Panc1 (cell line): ENCODE data around the gene OMG.

DNA sequence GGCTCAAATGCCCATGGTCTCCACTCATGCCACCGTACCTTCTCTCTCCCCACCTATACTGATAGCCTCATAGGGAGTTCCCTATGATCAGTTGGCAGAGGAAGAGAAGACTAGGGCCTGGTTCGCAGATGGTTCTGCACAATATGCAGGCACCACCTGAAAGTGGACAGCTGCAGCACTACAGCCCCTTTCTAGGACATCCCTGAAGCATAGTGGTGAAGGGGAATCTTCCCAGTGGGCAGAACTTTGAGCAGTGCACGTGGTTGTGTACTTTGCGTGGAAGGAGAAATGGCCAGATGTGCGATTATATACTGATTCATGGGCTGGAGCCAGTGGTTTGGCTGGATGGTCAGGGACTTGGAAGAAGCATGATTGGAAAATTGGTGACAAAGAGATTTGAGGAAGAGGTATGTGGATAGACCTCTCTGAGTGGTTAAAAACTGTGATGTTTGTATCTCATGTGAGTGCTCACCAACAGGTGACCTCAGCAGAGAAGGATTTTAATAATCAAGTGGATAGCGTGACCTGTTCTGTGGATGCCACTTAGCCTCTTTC is 91.5 kb downstream of the NF1 start:
- RRBS, 2 experiments: no CpG with 5 or more reads among the region's 6 CpGs

GRCh38 chr17:31190939-31191668 is 96.3 kb downstream of the NF1 start:
- RRBS, 2 experiments: no CpG with 5 or more reads among the region's 4 CpGs

GRCh38 chr17:31269483-31270136 is 27.4 kb downstream of the OMG start:
- RRBS, 2 experiments: no CpG with 5 or more reads among the region's 2 CpGs

GRCh38 chr17:31296926-31297452 is at the start of gene OMG:
Gene OMG, minus strand, starts transcription at chr17:31297239.
- RRBS, 2 experiments: no CpG with 5 or more reads among the region's 8 CpGs

DNA sequence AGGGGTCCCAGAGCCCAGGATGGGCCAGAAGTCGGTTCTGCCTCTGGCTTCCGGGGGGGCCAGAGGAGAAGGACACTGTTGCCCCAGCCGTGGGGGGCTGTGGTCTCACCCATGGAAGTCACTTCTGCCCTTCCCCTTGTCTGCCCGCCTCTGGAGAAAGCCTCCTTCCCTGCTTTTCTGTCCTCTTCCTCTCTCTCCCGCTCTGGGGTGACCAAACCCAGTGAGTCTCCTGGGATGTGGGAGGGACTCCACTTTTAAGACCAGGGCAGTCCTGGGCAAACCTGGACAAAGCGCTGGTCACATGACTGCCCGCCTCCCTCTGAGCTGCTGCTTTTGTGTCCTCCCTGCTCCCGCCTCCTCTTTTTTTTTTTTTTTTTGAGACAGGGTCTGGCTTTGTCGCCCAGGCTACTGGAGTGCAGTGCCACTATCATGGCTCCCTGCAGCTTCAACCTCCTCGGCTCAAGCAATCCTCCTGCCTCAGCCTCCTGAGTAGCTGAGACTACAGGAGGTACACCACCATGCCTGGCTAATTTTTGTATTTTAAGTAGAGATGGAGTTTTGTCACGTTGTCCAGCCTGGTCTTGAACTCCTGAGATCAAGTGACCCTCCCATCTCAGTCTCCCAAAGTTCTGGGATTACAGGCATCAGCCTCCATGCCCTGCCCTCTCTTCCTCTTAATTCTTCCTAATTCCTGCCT is 40.7 kb downstream of the RAB11FIP4 start:
- RRBS, 2 experiments: 32% methylated on average over 2 of the region's 11 CpGs; no CpG with 5 or more reads in 1 of the 2 experiments

GRCh38 chr17:31486539-31486997 is 95.1 kb downstream of the RAB11FIP4 start:
- RRBS, 2 experiments: no CpG with 5 or more reads among the region's 7 CpGs

GRCh38 chr17:31491807-31492195 is 100.3 kb downstream of the RAB11FIP4 start:
- RRBS, 2 experiments: no CpG with 5 or more reads among the region's 13 CpGs

- RRBS, 2 experiments: no CpG with 5 or more reads among the region's 5 CpGs
Measured at GRCh38 chr17:31494320-31494636, 102.8 kb downstream of the RAB11FIP4 start.

GRCh38 chr17:31560732-31561177 is 169.3 kb downstream of the RAB11FIP4 start:
- RRBS, 2 experiments: no CpG with 5 or more reads among the region's 7 CpGs

GRCh38 chr17:31566490-31567091 is 175.1 kb downstream of the RAB11FIP4 start:
- RRBS, 2 experiments: no CpG with 5 or more reads among the region's 12 CpGs

- RRBS, 2 experiments: no CpG with 5 or more reads among the region's 15 CpGs
Measured at GRCh38 chr17:32021345-32022054, 14.3 kb downstream of the LRRC37B start.

DNA sequence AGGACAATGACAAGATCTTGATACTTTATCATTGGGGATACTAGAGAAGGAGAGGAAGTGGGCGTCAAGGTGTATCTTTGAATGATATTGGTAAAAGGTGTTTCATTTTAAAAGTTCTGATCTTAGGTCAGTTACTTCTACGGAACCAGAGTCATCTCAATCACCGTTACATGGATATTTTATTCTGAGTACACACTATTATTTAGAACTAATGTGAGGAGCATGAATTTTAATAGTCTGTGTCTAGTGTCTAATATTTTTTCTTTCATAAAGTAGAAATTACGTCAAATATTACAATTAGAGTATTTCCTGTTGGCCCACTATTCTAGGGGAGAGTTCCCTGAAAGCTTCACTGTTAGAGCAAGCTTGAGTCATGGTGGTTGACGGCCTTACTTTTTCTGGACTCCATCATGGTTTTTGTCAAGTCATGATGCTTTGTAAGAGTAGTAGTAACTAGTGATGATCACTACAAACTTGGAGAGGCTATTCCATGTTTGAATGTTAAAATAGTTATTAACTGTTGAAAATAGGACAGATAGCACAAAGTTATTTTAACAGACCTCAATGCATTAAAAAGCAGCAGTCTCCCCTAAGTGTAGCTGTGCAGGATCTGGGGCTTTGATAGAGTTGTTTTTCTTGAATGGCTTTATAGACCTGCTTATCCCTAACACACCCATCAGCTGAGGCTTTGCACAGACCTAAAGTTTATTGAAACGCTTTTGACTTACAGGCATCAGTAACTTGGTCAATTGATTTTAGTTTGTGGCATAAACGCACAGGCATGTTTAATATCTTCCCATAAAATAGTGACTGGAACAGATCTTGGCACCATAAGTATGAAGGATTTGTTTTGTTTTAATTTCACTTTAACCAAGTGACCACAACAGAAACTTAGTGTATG is 1.7 kb downstream of the PSMD11 start:
- RRBS, 2 experiments: no CpG with 5 or more reads among the region's 7 CpGs

DNA sequence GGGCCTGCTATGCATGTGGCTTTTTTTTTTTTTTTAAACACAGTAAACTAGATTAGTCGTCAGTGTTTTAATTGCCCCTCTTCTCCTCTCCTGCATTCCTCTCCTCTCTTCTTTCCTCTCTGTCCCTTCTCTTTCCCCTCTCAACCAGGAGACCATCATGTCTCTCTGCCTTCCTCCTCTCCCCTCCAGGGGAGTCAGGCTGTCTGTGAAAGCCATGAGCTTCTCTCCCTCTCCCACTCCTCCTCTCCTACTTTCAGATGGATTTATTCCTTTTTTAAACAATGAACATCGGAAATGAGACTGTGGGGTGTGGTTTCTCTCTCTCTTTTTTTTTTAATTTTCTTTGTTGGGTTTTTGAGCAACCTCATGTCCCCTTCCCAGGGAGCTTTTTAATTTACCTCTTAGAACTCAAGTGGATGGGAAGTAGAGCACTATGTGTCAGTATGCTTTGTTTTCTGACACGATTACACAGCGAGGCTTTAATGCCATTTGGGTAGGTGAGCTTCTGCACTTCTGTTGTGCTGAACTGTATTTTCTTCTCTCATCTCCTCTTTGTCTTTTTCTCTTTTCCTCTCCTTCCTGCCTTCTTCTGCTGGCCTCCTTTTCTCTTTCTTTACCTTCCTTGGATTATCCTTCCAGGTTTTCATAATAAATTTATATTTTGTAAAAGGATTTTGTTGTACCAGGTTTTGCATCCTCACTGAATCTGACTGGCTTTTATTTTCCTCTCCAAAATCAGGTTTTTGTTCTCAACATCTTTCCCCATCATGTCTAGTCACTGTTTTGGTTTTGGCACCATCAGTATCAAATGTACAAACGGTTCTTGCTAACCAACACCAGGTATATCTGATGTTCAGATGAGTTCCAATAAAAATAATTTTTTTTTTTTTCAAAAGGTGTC is 5.1 kb upstream of the CDK5R1 start:
- RRBS, 2 experiments: no CpG with 5 or more reads among the region's 5 CpGs

- RRBS, 2 experiments: no CpG with 5 or more reads among the region's 40 CpGs
Measured at GRCh38 chr17:32494213-32495194, 7.7 kb downstream of the CDK5R1 start.

DNA sequence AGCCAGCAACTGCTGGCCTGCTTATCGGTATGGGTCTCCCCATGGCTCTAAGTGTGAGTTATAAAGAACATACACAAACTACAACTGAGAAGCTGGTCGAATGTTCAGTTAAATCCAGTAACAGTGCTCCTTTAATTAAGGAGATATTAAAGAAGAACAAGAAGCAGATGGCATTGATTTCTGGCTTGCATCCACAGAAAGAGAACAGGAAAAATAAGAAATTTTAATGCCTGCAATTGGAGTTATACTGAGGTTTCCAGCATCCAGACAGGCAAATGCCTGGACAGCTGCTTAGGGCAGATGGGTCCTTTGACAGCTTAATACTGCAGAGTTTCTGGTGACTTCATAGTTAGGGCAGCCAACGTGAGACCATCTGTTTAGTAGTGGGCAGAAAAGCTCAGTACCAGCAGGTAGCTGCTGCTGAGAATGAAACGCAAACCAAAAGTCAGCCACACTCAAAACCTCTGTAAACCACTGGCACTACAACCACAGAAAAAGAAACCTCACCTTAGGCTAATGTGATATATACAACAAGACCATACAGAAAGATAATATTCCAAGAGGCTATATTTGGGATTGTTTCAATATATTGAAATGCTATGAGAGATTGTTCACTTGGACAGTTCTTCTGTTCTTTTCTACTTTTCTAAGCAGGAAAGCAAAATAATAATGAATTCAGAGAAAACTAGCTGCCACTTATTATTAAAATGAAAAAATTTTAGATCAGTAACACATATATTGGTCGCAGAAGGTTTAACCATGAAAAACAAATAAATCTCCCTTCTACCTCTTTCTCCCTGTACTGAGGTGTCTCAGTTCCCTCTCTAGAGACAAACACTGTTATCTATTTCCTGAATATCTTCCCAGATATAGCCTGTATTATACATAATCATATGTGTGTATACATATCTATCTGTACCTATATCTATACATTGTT is 110.0 kb downstream of the CDK5R1 start:
- RRBS, 2 experiments: no CpG with 5 or more reads among the region's 5 CpGs

DNA sequence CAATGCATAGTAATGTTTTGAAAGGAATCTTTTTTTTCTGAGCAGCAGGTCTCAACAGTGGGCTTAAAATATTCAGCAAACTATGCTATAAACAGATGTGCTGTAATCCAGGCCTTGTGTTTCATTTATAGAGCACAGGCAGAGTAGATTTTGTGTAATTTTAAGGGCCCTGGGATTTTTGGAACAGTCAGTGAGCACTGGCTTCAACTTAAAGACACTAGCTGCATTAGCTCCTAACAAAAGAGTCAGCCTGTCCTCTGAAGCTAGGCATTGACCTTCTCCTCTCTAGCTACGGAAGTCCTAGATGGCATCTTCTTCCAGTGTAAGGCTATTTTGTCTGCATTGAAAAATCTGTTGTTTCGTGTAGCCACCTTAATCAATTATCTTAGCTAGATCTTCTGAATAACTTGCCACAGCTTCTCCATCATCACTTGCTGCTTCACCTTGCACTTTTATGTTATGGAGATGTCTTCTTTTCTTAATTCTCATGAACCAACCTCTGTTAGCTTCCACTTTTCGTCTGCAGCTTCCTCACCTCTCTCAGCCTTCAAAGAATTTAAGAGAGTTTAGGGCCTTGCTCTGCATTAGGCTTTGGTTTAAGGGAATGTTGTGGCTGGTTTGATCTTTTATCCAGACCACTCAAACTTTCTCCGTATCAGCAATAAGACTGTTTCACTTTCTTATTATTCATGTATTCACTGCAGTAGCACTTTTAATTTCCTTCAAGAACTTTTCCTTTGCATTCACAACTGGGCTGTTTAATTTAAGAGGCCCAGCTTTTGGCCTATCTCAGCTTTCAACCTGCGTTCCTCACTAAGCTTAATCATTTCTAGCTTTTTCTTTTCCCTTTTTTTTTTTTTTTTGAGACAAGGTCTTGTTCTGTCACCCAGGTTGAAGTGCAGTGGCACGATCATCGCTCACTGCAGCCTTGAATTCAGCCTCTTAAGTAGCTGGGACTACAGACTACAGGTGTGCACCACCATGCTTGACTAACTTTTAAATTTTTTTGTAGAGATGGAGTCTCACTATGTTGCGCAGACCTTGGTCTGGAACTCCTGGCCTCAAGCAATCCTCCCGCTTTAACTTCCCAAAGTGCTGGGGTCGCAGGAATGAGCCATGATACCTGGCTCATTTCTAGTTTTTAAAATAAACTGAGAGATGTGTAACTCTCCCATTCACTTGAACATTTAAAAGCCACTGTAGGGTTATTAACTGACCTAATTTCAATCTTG is 113.7 kb downstream of the CDK5R1 start:
- RRBS, 2 experiments: no CpG with 5 or more reads among the region's 10 CpGs

GRCh38 chr17:32736189-32736544 is 140.8 kb downstream of the MYO1D start:
- RRBS, 2 experiments: no CpG with 5 or more reads among the region's 1 CpG

GRCh38 chr17:32748230-32749097 is 128.5 kb downstream of the MYO1D start:
- RRBS, 2 experiments: no CpG with 5 or more reads among the region's 9 CpGs

DNA sequence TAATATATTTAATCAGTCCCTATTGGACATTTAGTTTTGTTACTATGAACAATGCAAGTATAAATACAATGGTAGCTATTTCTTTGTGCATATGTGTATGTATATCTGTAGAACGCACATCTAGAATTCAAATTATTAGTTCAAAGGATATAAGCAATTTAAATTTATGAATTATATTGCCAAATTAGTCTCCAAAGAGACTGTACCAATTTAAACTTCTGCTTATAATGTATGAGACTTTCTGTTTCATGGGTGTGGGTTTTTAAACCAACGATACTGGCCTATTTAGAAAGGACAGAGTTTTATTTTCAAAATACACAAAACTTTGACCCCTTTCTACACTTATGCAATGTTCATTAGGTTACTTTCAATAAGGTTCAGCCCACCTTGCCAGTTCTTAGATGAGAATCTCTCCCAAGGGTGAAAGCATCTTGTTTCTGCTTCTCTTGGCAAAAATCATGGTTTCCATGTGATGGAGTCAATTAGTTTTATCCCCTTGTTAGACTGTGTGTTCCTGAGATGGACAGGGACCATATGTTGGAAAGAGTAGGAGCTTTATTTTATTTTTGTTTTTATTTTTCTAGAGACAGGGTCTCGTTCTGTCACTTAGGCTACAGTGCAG is 84.7 kb downstream of the MYO1D start:
- RRBS, 2 experiments: no CpG with 5 or more reads among the region's 3 CpGs

DNA sequence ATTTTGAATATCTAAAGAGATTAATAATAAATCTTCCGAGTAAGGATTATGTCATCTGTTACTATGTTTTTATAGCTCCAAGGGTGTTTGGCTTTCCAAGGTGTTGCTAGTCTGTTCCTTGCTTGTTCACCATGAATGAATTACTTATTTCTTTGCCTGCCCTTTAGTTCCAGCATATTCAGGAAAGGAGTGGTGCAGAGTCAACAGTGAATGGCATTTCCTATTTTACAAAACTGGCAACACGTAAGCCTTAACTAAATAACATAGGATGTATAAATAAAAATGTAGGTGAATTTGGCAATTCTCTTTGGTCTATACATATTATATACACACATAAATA is 70.3 kb downstream of the MYO1D start:
- RRBS, 2 experiments: no CpG with 5 or more reads among the region's 2 CpGs